Measurements from ENCODE around the genes RHOXF1 and CT47A2.

GRCh38 chrX:119243487-119244150, 7.5 kb downstream of the PGRMC1 start:
- PRO-cap, result no peak

GRCh38 chrX:119390129-119390468, 9.0 kb upstream of the SLC25A43 start:
- PRO-cap, result no peak

GRCh38 chrX:119452917-119453911, 15.0 kb upstream of the SLC25A5 start:
- PRO-cap, result no peak

DNA sequence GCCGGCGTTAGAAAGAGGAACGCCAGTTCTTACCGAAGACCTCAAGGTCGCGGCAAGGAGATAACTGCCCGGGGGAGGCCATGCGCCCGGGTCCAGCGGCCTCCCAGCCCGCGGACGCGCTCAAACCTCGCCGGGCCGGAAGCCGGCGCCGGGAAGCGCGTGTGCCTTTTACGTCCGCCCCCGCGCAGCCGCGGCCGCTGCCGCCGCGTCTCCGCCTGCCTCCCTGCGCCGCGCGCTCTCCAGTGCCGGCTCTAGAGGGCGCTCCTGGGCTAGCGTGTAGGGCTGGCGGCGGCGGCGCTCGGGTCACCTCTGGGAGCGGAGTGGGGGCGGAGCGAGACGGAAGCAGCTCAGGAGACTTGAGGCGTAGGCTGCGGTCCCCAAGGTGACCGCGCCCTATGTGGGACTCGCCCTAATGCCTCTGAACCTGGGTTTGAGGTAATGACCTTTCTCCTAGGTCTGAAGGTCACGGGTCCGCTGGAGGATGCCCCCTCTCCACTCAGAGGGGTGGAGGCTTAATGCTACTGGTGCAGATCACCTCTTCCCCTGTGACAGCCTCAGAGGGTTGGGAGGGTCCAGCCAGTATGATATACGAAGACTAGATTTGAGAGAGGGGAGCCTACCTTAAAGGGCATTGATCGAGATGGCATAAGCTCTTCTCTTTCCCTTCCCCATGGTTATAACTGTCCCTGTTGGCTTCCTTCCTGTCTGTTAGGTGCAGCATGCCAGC, 868 bp downstream of the SLC25A5 start:
- PRO-cap, result bidirectional peak, plus-strand start at position 314 of the sequence, minus-strand start at position 144 of the sequence

DNA sequence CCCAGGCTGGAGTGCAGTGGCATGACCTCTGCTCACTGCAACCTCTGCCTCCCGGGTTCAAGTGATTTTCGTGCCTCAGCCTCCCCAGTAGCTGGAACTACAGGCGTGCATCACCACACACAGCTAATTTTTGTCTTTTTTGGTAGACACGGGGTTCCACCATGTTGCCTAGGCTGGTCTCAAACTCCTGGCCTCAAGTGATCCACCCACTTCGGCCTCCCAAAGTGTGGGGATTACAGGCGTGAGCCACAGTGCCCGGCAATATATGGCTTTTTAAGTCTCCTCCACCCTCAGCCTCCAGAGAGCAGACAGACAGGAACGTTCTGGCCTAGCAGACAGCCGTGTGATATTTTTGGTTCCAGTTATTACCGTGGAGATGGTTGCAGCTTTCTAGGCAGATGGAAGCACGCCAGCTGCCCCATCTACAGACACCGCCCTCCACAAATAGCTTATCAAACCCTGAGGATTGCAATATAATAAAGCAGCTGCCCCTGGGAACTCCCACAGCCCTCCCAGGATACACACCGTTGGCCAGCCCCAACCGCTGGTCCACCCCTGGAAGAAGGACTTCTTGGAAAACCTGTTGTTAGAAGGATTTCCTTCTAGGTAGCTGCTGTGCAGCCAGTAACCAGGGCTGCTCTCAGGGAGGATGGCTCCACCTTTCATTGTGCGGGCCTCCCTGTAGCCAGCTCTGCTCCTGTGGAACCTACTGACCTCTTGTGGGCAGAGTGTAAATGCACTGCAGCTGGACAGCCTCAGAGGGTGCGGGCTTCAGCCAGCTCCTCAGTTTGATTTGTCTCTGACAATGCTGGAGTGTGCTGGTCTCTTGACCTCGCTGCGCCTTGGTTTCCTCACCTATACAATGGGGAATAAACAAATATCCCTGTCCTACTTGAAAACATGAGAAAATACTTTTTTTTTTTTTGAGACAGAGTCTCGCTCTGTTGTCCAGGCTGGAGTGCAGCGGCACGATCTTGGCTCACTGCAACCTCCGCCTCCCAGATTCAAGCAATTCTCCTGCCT, 44.0 kb downstream of the SLC25A5 start:
- PRO-cap, result no peak

DNA sequence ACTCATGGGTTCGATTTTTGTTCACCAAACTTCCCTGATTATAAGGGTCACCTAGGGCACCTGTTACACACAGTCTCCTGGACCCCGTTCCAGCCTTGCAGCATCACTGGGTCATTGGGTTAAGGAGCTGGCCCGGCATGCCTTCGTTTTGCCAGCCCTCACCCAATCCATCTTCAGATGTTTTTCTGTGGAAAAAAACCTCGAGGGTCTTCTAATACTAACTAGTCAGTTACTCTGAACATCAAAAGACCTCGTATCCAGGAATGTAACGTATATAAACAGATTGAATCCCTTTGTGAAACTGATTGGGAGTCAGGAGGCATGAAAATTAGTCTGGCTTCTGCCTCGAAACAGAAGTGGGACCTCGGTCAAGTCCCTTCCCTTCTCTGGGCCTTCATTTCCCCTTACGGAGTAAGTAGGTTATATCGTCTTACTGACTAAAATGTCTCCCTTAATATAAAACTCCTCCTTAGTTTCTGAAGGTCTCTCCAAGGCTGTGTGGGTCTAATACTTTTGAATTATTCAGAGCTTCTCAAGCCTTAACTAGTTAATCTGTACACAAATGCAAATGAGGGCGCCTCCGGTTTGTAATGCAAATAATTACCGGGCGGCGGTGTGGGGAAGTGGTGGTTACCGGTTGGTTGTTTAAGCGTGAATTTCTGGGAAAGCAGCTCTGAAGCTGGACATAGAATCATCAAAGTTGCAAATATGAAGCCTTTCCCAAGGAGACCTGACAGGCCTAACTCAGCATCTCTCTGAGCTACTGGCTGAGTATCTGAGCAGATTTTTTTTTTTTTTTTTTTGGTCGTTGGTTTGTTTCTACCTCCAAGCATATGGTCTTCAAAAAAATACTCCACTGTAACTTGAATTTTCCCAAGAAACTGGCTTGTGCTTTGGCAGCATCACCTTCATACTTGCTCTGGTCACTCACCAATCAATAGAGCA, 43.3 kb downstream of the UBE2A start:
- PRO-cap, result no peak

GRCh38 chrX:119681950-119682979, 10.7 kb downstream of the SEPTIN6 start:
- PRO-cap, result bidirectional peak, plus-strand start at chrX:119682555, minus-strand start at chrX:119682388

DNA sequence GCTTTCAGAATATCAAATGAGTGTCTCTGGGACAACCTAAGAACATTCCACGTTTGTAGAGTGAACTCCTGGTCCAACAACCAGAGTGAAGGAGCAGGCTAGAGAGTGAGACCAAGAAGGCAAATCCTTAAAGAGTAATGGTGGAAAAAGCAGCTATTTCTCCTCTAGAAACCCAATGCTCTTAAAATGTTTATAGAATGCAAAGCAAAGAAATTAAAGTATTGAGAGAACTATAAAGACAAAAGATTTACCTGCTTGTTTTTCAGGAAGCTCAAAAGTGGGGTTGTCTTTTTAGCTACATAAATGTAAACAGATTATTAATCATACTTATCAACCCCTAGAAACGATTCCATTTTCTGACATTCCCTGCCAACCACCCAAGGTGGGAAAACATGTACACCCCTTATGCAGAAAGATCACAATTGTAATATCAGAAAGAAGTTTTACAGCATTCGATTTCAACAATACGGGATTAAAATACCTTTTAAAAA, 11.2 kb downstream of the UPF3B start:
- PRO-cap, result no peak

- PRO-cap, result no peak
Measured at GRCh38 chrX:120015354-120016157, 61.9 kb downstream of the RHOXF2B start.

DNA sequence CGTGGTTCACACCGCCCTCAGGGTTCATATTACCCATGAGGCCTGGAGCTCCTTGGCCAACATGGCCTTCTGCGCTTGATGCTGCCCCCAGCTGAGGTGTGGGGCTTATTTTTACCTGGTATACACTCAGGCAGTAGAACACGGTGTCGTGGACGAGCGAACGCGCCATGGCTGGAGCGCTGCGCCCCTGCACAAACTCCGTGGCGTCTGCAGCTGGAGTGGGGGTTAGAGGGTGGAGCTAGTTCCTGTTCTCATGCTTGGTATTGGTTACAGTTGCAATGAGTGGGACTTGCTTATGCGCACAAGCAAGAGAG, at the start of gene RHOXF1:
Gene RHOXF1 (minus strand): TSS at position 220 of the 314 bp plus-strand sequence.
- PRO-cap, result no peak

DNA sequence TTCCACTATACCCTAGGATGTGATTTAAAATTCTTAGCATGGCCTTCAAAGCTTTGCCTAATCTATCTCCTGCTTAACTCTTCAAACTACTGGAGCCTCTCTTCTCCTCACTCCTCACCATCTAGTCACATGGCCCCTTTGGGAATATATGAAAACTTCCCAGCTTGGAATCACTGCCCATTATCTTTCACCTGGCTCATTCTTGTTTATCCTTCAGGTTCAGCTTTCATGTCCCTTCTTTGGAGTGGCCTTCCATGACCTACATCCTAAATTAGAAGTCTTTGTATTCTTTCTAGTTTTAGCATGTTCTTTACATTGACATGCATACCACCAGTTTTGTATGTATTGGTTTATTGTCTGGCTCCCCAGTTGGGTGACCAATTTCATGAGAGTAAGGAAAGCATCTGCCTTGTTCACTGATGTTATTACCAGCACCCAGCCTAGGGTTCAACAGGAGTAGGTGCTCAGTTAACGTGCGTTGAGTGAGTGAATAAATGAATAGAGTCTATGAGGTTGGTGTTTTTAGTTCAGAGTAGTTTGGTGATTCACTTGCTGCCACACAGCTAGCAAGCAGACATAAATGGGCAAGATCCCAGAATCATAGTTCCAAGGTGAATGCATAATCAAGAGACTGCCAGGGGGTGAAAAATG, 41.4 kb downstream of the RHOXF2 start:
- PRO-cap, result no peak

- PRO-cap, result no peak
Measured at GRCh38 chrX:120225613-120226291, 24.9 kb upstream of the ZBTB33 start.

DNA sequence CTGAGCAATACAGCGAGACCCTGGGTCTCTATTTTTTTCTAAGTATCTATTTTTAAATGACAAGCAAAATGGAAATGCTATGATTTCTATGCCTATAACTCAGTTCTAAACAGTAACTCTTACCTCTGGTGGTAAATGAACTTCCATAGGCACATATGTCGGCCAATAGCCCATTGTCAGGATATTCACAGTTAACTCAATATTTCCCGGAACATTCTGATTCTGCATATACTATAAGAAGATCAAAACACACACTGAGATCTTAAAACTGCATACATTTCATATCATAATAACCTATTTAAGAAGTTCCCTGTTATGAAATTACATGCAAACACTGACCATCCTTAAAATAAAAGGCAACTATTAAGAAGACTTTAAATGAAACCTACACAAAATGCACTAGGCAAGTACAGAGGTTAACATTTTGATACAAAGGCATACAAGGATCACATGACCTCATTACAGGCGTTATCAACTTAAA, 23.9 kb downstream of the CUL4B start:
- PRO-cap, result no peak

GRCh38 chrX:120544348-120544915, 16.3 kb downstream of the CUL4B start:
- PRO-cap, result no peak

DNA sequence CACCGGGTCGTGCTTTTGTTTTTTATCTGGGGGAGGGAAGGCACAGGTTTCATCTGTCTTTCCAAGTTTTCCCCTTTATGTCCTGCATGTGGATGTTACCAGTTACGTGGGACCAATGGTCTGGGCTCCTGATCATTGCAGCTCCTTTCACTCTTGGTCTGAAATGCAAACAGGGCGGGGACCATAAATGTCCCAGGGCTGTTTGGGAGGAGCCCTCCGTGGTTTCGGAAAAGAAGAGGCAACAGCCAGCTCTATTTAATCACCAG, 30.7 kb upstream of the C1GALT1C1 start:
- PRO-cap, result no peak

DNA sequence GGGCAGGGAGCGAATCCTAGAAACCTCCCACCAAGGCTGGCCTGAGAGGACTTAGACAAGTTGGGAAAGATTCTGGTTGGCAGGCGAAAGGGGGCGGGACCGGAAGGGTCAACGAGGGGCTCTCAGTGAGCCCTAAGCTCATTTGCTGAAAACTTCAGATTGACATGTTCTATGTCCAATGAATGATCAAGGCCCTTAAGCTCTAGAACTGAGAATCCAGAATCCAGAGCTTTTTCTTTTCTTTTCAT, at the start of gene CT47A2:
Gene CT47A2 (minus strand): TSS at position 81 of the 248 bp plus-strand sequence.
- PRO-cap, result no peak

- PRO-cap, result no peak
Measured at GRCh38 chrX:123784846-123785346, 52.0 kb upstream of the THOC2 start.

GRCh38 chrX:123872216-123872641, 12.4 kb downstream of the XIAP start:
- PRO-cap, result no peak

DNA sequence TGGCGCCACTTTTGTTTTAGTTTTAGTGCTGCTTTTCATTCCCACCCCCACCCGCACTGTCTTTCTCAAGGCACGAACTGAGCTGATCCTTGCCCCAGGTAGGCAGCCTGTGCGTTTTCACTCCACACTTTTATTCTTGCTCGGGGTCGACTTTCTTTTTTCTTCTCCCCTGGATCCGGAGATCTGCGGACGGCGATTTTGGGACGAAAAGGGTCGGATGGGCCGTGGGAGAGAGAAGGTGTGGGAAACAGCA, 429 bp downstream of the STAG2 start:
- PRO-cap, result no peak

- PRO-cap, result no peak
Measured at GRCh38 chrX:124984119-124984639, 335.5 kb upstream of the TEX13C start.